Daoy (cell line): ENCODE measurements around a stretch of chr1.

DNA sequence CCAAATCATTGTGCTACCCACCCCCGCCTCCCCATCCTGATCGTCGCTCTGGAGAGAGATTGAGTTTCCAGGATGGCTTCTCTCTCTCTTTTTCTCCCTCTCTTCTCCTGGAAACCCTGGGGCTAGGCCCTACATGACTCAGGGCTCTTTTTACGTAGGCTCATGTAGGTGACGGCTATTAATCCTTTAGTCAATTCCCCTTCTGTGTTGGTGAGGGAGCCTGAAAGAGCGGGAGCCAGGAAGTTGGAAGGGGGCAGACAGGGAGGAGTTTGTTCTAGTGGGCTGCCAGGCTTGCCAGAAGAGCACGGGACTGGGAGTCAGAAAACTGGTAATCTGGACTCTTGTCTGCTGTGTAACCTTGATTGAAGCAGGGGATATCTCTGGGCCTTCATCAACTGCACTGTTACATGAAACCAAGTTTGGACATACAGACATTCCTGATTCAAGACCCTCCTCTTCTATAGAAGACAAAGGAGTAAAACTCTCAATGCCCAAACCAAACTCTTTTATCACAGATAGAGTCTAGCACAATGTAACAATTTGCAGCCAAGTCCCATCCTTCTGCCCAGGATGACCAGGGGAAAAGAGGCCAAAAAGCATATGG lies 9.8 kb downstream of the ATP2B4 start:
- RAMPAGE, long total RNA, result no peak

GRCh38 chr1:203658126-203658483 lies 31.5 kb downstream of the ATP2B4 start:
- RAMPAGE, long total RNA, result no peak

DNA sequence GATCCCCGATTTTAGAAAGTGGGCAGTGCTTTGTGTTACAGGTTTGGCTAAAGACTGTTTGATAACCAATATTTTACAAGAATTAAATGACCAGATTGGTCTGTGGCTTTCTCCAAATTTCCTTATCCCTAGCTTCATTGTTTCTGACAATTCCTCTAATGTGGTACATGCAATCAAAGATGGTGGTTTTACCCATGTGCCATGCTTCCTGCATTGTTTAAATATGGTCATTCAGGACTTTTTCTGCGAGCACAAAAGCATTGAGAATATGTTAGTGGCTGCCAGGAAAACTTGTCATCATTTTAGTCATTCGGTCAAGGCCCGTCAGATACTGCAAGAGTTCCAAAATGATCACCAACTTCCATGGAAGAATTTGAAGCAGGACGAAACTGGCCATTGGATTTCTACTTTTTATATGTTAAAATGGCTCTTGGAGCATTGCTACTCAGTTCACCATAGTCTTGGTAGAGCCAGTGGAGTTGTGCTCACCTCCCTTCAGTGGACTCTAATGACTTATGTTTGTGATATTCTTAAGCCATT lies 3.7 kb downstream of the ZBED6 start:
- RAMPAGE, long total RNA, result no peak

GRCh38 chr1:203823871-203824201 lies 28.4 kb downstream of the ZBED6 start:
- RAMPAGE, long total RNA, result no peak

DNA sequence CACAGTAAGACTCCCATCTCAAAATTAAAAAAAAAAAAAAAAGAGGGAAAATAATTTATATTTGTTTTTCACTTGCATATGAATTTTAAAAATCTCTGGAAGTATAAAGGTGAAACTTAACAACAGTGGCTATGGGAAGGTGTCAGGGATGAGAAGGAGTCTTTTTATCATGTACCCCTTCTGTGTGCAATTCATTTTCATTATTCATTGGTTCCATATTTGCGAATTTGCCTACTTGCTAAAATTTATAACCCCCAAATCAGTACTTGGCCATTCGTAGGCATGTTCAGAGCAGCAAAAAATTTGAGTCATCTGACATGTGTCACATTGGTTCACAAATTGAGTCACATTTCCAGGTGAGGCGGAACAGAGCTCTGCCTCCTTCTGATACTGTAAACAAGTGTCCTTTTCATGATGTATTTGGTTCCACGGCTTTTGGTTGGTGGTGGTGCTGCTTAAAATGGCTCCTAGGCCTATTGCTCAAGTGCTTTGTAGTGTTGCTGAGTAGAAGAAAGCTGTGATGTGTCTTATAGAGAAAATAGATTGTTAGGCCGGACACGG lies 28.9 kb downstream of the ZBED6 start:
- RAMPAGE, long total RNA, result no peak

- RAMPAGE, long total RNA, result no peak
These were observed 9.0 kb downstream of the SOX13 start for GRCh38 chr1:204081782-204082405.

GRCh38 chr1:204114043-204114735 lies 37.7 kb downstream of the ETNK2 start:
- RAMPAGE, long total RNA, result no peak

- RAMPAGE, long total RNA, result no peak
These were observed 26.1 kb downstream of the ETNK2 start for GRCh38 chr1:204125625-204126222.

DNA sequence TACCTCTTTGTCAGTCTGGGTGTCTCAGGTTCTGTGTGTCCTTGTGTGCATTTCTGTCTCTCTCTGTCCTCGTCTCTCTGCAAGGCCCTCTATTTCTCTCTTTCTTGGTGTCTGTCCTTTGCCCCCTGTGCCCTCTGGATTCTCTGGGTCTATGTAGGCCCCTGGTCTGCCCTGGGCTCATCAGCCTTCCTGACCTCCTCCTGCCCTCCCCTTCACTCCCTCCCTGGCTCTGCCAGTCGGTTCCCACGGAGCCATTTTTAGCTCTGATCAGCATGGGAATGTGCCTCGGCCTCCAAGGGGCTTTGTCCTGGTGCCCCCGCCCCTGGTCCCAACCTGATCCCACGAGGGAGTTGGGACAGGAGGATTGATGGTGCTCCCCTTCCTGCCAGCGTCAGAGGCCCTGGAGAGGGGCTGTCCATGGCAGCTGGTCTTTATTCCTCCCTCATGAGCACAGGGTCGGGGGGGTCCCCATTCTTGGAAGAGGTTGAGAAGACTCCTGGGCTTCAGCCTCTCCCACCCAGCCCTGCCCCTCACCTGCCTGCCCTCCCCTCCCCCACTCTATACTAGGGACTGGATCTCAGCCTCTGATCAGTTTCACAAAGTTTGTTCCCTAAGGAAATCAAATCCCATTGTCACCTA lies 24.9 kb downstream of the ETNK2 start:
- RAMPAGE, long total RNA, result no peak

DNA sequence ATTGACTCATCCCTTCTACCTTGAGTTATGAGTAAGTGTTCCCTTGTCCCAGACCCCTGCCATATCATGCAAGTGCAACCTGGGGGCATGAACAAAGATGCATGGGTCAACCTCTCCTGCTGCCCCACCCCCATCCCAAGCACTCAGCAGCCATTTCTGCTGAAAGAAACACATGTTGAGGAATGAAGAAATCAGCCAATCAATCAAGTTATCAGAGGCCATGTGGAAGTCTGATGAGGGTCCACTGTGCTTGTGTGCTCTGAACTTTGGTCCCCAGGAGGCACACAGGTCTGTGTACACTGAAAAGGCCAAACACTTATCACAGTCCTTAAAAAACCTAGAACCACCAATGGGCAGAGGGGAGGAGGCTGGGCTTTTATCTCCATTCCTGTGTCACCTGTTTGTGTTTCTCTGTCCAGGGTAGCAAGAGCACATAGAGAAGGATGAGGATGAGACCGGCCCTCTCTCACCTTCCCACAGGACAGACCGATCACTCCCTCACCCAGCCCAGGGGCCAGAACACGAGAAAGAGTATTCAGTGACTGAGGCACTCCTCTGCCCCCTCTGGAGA lies 9.5 kb downstream of the ETNK2 start:
- RAMPAGE, long total RNA, result no peak

DNA sequence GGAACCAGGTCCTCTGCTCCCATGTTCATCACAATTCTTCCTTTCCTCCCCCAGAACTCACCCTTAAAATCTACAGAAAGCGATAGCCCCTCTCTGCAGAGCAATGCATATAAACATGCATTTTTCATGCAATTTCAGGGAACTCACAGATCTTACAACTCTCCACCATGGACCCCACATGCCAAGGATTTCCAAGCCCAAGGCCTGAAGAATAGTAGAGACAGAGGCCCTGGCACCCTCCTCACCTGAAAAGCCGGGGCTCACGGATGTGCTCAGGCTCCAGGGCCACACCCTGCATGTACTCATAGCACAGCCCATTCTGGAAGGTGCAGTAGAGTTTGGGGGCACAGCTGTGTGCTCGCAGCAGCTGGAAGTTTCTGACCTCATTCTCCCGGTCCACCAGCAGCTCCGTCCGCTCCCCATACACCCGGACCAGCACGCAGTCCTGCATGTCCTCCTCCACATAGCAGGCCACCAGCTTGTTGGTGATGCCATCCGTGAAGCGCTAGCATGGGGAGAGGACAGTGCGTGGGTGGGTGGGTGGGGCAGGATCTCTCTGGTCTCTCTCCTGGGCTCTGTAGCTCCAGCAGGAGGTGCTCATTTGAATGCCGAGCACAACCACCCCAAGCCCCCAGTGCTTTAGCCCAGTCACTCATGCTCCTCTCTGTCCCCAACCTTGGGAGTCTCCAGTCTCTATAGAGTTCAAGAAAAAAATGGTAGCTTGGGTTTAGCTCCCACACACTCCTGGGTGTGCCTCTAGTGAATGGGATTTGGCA lies 2.2 kb downstream of the ETNK2 start:
- RAMPAGE, long total RNA, result no peak

- RAMPAGE, long total RNA, result no peak
These were observed 1.6 kb downstream of the ETNK2 start for GRCh38 chr1:204150234-204150684.

GRCh38 chr1:204194064-204194631 lies 2.1 kb downstream of the KISS1 start:
- RAMPAGE, long total RNA, result no peak

DNA sequence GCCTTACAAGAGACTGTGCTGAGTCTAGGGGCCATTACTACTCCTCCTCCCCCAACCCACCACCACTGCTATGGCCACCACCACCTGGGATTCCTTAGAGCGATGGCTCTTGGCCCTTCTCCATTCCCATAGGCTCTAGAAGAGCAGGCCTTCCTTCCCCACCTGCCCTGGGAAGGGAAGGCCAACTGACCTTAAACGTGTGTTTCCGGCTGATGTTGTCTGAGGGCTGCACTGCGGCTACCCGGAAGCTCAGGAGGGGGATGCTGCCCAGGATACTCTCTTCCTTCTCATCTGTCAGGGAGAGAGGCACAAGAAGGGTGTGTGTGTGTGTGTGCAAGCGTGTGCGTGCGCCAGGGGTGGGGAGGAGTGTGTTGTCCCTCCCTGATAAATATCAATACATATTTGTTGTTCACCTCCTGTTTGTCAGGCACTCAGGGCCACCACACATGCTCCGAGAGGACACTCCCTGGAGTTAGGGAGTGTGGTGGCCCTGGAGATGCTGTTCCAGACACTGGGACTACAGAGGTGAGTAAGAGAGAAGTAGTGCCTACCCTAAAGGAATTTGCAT lies 51.0 kb upstream of the GOLT1A start:
- RAMPAGE, long total RNA, result no peak

- RAMPAGE, long total RNA, result no peak
These were observed 57.2 kb upstream of the GOLT1A start for GRCh38 chr1:204270912-204271510.

DNA sequence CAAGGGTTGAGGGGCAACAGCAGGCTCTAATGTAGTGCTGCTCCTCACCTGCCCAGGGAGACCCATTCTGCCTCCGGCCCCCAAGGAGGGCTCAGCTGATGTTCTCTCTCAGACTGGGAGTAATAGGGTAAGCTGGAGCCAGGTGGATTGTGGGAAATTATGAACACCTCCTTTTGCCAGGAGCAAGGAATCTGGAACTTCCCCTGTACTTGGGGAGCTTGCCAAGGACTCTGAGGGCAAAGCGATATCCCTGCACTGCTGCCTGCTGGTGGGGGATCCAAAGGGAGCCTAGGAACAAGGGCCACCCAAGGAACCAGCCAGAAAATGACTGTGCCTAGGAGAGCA lies 70.4 kb upstream of the GOLT1A start:
- RAMPAGE, long total RNA, result no peak

GRCh38 chr1:204285690-204286399 lies 72.1 kb upstream of the GOLT1A start:
- RAMPAGE, long total RNA, result no peak

- RAMPAGE, long total RNA, result no peak
These were observed 18.3 kb upstream of the PLEKHA6 start for GRCh38 chr1:204377641-204378857.

- RAMPAGE, long total RNA, result no peak
These were observed 5.7 kb upstream of the PPP1R15B start for GRCh38 chr1:204417028-204418095.

DNA sequence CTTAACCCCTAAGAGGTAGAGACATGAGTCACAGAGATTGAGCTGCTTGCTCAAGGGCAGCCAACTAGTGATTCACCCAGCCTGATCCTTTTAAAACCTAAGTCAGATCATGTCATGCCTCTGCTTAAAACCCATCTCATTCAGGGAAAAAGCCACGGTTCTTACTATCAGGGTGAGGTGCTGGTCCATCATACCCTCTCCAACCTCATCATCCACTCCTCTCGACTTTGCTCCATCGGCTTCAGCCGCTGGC lies 14.4 kb upstream of the PPP1R15B start:
- RAMPAGE, long total RNA, result no peak